Neural progenitor cell (in vitro differentiated cells): ENCODE results near the genes PIK3C2G and CAPZA3.

DNA sequence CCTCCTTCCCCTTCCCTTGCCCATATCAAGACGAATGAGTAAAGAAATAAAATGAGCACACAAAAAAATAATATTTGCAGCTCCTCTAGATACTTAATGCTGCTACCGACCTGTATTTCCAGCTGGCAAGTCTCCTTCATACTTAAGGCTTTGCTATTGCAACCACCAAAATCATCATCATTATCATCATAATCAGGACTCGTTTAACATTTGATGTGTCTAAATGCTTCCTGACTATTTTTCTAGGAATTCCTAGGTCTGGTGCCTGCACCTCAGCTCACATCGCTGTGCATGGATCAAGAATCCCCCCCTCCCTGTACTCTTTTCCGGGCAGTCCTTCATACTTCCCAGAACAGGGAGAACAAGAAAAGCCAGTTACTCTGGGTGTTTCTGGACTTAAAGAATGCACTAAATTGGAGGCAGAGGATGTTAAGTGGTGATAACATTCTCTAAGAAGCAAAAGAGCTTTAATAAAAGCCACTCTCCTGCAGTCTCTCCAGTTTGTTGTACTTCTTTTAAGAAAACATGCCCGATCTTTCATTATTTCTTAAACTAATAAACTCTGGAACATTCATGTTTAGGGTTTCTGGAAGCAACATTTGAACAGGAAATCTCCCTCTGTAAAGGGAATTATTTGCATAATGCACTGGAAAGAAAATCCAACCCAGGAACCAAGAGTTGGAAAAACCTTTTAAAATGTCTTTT lies 9.3 kb downstream of the ERP27 start:
- RAMPAGE, long total RNA: no peak

GRCh38 chr12:14955910-14956825 lies 5.2 kb downstream of the ARHGDIB start:
- RAMPAGE, long total RNA: no peak

DNA sequence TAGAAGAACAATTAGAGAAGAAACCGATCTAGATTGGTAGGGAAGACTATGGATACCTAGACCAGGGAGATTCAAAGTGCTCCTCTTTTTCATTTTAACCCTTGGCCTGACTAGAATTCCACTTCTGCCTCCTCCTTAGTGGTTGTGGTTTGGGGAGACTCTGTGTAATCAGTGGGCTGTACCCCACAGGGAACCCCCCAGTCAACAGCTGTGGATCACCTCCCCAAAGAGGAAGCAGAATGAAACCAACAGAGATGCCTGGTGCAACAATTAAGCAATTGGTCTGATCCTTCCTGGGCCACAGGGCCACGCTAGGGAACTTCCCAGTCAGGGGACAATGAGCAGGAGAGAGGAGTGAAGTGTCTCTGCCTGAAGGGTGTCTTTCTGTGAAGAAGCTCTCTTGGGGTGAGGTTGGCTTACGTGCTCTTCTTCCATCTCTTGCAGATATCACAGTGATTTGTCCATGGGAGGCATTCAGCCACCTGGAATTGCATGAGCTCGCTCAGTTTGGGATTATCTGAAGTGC lies 8.2 kb downstream of the PDE6H start:
- RAMPAGE, long total RNA: no peak

DNA sequence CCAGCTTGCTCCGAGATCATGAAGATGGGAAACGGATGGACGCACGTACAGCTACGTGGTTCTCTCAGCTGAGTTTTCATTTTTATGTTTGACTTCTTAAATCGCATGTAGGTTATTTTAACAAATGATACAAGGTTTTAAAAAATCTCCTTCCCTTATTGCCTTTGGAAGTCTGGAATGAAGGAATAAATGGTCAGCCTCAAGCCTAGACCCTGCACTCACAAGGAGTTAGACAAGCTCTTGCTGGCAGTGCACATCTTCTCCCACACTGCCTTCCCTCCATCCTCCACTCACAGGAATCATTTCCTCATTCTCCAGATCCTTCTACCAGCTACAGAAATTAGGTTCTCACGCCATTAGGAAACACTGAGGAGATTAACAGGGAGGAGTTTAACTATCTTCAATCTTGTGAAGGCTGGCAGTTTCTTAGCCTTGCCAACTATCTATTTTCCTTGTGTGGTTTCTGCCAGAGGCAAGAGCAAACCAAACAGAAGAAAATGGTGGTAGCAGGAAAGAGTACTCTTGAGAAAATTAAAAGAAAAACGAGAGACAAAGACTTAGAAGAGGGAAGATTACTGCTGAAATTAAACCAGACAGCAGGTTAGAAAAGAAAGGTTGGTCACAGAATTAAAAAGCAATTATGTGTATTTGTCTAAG lies 5.3 kb downstream of the RERG start:
- RAMPAGE, long total RNA: no peak

- RAMPAGE, long total RNA: no peak
These were observed 205.0 kb downstream of the PTPRO start for GRCh38 chr12:15527065-15527870.

GRCh38 chr12:15656635-15657726 lies 132.2 kb downstream of the EPS8 start:
- RAMPAGE, long total RNA: no peak

DNA sequence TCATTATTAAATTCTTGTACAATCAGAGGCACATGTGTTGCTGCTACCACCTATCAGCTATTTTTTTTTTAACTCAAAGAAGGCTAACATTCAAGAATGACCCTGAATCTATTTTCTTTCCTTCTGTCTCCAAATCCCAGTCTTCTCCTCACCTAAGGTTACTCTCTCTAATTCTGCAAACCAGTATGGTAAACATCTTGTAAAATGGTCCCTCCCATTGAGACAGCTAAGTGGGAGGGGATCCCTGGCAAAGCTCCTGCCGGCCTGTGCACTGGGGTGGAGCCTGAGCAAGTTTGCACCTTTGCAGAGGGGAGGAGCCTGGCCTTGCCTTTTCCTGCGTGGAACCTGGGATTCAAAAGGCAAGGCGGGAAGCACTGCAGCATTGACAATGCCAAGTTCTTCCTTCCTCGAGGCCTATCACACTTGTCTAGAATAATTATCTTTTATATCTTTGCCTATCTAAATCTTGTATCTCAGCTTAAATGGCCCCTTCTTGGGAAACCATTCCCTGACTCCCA lies 83.2 kb downstream of the EPS8 start:
- RAMPAGE, long total RNA: no peak

GRCh38 chr12:15995079-15996221 lies 84.3 kb downstream of the DERA start:
- RAMPAGE, long total RNA: no peak

DNA sequence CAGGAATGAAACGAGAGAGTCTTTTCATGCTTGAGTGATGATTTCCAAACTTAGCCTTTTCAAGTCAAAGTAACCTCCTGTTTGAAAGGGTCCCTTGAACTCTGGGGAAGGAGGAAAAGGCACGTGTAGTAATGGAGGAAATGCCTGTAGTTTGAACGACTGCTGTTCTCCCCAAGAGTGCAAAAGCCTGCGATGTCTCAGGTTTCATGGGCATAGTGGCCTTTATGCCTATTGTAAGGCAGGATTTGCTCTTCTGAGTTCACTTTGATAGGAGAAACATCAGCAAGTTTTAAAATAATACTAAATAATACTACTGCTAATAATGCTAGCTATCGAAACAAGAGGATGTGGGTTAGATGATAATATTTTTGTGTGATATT lies 469 bp downstream of the MGST1 start:
- RAMPAGE, long total RNA: no peak

GRCh38 chr12:16363710-16364592 lies 16.5 kb downstream of the MGST1 start:
- RAMPAGE, long total RNA: no peak

DNA sequence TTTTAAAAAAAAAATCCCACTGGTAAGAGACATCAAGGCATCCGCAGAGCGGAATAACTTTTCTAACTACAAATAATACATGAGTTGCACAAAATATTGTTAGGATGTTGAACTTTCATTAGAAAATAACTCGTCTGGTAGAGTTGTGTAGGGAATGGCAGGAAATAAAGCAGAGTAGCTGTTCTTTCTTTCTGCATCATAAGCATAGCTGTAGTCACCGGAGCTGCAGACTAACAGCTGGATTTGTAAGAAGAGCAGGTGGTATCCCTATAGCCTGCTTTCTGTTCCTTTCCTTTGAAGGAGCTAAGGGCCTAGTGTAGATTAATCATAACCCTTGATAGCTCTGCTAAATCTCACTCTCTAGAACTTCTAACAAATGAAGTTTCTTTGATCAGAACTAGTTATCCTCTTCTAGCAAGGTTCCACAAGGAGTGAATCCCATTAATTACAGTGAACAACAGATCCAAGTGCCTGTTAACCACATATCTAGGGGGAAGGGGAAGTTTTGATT lies 3.6 kb downstream of the LMO3 start:
- RAMPAGE, long total RNA: no peak

DNA sequence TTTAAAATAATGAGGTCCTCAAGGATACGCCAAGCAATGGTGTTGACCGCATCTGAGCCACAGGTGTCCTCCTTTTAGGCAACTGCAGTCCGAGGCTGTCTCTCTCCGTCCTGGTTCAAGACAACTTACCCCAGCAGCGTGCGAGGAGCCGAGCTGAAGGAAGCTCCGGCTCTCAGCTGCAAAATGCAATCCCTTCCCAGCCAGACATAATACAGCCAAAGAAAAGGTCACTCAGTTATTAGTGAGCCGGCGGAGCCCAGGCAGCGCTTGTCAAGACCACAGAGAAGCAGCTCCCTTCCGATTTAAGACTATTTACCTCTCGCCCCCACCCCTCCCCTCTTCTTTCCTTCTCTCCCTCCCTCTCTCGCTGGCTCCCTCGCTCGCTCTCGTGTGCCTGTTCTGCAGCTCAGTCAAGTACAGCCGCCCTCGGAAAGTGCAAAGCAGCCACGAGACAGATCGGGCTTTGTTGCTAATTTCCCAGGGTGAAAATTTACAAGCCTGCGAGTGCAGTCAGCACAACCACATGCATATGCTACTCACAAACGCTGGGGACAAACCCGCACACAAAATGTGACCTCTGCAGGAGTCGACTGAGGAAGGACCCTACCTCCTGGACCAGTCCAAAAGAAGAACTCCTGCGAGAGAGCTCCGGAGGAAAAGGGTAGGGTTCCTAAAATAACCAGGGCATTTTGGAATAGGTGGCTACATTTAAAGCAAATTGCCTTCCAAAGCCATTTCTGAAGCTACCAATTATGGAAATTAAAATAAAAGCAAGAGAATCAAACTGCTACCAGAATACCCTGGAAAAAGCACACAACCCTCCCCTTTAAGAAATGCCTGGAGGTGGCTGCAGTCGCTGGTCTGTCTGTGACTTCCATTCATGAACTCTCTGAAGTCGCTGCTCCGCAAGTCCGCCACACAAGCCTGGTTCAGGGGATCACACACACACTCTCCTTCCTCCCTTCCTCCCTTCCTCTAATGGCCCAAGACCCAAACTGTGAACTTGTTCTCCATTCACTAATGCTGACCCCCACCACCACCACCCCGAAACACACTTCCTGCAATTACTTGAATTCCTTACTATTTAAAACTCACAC lies 596 bp upstream of the LMO3 start:
- RAMPAGE, long total RNA: no peak

DNA sequence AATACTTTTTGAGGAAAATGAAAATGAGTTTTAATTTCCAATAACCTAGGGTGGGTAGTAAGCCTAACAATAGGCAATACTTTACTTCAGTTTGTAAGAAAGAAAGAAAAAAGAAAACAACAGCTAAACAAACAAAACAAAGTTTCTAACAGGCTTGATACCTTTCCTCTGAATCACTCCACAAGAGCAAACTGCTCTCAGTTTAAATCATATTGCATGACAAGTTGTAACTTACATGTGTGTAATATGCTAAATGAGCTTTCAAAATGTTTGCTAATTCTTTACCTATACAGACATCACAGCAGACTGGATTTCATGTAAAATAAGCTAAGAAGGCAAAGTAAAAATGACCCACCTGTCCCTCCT lies 6.7 kb upstream of the LMO3 start:
- RAMPAGE, long total RNA: no peak

DNA sequence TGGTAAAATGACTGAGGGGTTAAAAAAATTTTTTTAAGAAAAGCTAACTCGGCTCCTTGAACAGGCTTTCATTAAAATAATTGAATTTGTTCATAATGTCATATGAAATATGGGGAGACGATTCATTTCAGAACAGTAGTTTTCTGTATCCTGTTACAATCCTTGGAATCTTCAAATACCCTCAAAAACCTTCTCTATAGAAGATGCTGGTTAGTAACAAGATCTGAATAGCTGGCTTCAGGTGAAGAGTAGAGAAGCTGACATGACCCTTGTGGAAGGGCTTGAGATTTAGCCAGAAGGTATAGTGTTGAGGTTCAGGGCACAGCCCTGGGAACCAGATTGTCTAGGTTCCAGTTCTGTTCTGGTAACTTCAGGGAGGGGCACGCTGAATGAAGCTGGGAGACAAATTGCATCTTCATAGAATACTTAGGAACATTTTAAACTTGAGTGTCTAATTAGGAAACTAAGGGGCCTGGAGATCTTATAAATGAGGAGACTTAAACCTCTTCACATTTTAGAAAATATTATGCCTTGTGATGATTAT lies 451.2 kb upstream of the LMO3 start:
- RAMPAGE, long total RNA: no peak

- RAMPAGE, long total RNA: no peak
These were observed at the start of gene PIK3C2G for GRCh38 chr12:18261289-18261676. TSS of gene PIK3C2G (plus strand) at chr12:18261518.

GRCh38 chr12:18262467-18262863 lies 1.1 kb downstream of the PIK3C2G start:
- RAMPAGE, long total RNA: no peak

- RAMPAGE, long total RNA: no peak
These were observed at the start of gene CAPZA3 for GRCh38 chr12:18737853-18738418. TSS of gene CAPZA3 (plus strand) at chr12:18738119.

DNA sequence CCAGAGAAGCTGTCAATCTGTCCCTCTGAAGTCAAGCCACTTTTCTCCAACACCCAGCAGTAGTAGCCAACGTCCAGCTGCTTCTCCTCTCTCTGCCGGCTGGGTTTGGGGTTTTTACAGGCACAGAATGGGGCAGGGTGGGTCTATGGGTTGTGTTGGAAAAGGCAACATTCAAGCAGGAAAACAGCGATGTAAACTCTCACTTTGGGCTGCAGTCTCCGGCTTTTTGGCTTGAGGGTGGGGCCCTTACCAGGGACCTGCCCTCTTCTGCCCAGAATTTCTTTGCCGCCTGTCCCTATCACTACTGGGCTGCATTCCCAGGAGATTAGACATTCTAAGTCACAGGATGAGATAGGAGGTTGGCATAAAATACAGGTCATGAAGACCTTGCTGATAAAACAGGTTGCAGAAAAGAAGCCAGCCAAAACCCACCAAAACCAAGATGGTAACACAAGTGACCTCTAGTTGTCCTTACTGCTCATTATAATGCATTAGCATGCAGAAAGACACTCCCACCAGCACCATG lies 16.4 kb downstream of the CAPZA3 start:
- RAMPAGE, long total RNA: no peak

- RAMPAGE, long total RNA: no peak
These were observed 26.4 kb upstream of the AEBP2 start for GRCh38 chr12:19412840-19413391.

GRCh38 chr12:19587027-19587503 lies 147.8 kb downstream of the AEBP2 start:
- RAMPAGE, long total RNA: no peak